Measurements from ENCODE around the gene TBCCD1.

GRCh38 chr3:185417983-185418952 lies 55.3 kb downstream of the MAP3K13 start:
- PRO-cap: no peak

GRCh38 chr3:185561961-185562520 lies 9.7 kb upstream of the LIPH start:
- PRO-cap: no peak

GRCh38 chr3:185646830-185647205 lies 60.7 kb downstream of the SENP2 start:
- PRO-cap: no peak

DNA sequence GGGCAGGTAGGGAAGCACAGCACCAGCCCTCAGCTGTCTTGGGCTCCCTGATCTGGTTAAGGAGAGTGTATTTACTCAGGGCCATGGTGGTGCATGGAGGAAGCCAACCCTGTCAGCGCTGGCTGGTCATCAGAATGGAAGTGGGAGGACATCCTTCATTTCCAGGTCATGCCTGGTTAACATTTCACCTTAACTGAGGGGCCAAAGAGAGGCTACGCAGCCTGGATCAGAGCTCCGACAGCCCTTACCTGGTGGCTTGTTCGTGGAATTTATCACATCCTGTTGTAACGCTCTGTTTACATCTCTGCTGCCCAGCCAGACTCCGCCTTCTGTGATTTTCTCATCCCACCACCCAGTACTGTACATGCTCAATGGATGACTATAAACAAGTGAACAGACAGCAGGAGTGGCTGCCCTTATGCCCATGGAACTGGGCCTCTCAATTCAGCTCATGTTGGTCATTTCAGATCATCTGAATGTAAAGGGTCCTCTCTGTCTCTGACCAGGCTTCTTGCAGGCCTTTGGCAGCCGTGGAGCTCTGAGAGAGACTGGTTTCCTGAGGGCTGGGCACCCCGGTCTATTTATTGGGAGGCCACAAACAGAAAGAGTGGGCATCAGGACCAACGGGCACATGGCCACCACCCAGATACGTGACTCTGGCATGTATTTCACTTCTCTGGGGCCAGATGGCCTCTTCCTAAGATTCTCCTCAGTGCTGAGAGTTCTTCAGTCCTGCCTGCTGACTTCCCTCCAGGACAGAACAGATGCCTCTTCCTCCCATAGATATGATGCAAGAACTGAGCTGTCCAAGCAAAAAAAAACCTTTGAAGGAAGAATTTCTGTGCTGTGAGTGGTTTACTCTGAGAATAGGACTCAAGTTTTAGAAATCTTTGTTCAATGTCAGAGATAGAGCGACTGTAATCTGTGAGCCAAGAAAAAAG lies 108.0 kb downstream of the IGF2BP2 start:
- PRO-cap: no peak

- PRO-cap: no peak
Observed at GRCh38 chr3:185935812-185936747, 1.7 kb downstream of the TRA2B start.

DNA sequence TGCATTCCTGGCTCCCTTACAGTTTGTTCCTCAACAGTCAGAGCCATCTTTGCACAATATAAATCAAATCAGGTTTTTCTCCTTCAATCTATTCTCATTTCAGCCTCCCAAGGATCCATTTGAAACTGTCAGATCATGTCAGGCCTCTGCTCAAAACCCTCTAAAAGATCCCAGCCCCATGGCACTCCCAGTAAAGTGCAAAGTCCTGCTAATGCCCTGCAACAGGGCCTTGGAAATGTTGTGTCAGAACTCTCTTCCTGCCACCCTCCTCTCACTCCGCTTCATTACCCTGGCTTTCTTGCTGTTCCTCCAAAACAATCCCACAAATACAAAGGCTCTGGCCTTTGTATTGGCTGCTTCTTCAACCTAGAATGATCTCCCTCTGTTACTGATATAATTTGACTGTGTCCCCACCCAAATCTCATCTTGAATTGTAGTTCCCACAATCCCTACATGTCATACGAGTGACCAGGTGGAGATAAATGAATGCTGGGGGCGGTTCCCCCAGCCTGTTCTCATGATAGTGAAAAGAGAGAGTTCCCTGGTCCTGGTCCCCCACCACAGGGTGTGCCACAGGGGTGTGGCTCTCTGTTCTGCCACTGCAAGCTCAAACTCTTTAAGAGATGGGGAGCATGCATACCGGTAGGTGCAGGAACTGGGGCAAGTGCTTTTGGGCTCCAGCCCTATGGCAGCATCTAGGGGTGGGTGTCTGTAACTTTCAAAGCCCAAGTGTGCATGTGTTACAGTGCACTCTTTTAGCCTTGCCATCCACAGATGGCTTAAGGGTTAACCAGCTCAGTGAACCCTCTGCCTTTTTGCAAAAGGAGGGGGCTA lies 22.9 kb upstream of the TRA2B start:
- PRO-cap: no peak

- PRO-cap: no peak
Observed at GRCh38 chr3:186078872-186079134, 30.1 kb downstream of the ETV5 start.

DNA sequence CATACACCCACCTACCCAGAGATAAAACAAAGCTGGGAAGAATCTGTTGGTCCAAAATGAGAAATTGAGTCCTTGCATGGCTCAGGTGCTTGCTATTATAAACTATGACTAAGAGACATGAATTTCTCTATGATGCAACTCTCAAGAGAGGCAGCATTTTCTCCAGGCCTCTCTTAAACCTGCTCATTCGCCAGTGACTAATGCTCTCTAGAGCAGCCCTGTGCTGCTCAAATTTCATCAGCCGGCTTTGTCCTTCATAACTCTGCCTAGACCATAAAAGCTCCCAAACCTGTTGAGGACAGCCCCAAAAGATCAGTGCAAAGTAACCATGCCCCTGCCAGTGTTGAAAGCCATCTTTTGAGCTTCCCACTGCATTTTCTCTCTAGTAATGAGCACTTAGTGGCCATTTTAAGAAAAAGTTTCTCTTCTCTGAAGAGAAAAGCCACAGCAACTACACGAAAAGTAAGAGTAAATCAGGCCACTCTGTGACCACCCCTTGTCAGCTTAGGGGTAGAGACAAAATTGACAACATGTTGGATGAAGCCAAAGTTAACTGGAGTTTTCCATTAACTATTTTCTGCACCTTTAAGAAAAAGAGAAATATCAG lies 4.8 kb downstream of the ETV5 start:
- PRO-cap: no peak

DNA sequence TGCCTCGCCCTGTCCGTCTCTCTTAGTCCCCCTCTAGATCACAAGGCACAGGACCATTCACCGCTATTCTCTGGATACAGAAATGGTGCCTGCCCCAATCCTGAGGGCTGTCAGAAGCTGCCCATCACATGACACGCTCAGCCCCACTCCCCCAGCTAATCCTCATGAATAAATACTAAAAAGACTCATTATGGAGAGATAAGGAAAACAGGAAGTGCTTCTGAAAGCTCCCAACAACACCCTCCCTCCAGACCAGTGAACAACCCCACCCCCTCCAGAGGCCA lies 100.8 kb upstream of the ETV5 start:
- PRO-cap: no peak

DNA sequence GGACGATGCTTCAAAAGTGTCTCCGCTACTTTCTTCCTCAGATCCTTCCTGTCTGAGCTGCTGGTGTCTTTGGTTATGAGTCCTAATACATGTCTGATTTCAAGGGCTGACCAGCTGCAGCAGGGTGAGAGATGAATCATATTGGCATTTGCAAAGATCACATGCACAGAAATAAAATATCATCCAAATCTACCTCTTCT lies 116.8 kb upstream of the ETV5 start:
- PRO-cap: no peak

- PRO-cap: no peak
Observed at GRCh38 chr3:186361229-186361503, 868 bp downstream of the DGKG start.

DNA sequence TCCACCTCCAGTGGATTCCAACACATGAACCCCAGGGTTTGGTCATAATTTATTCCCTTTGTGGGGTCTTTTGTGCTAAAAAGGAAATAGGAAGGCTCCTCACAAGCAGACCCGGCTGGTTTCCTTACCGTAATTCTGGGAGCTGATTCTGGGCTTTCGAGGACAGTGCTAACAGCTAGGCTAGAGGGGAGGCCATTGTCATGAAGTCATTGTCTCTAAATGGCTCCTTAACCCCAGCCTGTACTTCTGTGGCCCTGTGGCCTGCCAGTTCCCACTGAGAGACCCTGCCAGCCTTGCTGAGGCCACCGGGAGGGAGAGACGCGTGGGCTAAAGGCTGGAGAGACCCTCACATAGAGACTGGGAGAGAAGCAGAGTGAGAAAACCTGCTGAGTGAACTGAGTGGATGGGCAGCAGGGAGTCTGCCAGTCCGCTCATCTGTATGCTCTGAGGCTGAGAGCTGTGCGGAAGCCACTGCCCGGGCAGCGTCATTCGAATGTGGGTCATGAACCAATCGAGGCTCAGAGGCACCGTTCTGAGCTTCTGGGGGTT lies 21.1 kb upstream of the DGKG start:
- PRO-cap: no peak

GRCh38 chr3:186383572-186384096 lies 21.6 kb upstream of the DGKG start:
- PRO-cap: bidirectional peak, plus-strand start at chr3:186383925, minus-strand start at chr3:186383892

GRCh38 chr3:186566554-186567689 lies at the start of gene TBCCD1:
Gene TBCCD1 (minus strand): TSS chr3:186567339.
- PRO-cap: bidirectional peak, plus-strand start at chr3:186567454, minus-strand start at chr3:186567225

DNA sequence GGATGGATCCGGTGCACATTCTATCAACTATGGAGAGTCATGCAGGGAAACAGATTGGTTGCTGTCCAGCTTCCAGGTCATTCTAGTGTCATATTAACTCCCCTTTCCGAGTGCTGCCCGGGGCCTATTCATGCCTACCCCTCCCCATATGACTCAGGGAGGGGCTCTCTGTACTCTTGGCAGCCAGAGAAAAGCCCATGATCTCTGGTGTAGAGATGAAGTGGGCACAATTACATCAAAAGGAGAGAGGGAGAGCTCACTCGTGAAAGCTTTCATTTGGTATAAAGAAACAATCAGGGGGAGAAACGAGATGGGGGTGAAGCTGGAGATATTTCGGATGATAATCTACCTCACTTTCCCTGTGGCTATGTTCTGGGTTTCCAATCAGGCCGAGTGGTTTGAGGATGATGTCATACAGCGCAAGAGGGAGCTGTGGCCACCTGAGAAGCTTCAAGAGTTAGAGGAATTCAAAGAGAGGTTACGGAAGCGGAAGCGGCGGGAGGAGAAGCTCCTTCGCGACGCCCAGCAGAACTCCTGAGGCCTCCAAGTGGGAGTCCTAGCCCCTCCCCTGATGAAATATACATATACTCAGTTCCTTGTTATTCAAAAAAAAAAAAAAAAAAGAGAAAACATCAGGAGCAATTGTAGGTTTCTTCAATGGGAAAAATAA lies 16.1 kb upstream of the AHSG start:
- PRO-cap: no peak

GRCh38 chr3:186741872-186742564 lies 24.9 kb downstream of the KNG1 start:
- PRO-cap: no peak

DNA sequence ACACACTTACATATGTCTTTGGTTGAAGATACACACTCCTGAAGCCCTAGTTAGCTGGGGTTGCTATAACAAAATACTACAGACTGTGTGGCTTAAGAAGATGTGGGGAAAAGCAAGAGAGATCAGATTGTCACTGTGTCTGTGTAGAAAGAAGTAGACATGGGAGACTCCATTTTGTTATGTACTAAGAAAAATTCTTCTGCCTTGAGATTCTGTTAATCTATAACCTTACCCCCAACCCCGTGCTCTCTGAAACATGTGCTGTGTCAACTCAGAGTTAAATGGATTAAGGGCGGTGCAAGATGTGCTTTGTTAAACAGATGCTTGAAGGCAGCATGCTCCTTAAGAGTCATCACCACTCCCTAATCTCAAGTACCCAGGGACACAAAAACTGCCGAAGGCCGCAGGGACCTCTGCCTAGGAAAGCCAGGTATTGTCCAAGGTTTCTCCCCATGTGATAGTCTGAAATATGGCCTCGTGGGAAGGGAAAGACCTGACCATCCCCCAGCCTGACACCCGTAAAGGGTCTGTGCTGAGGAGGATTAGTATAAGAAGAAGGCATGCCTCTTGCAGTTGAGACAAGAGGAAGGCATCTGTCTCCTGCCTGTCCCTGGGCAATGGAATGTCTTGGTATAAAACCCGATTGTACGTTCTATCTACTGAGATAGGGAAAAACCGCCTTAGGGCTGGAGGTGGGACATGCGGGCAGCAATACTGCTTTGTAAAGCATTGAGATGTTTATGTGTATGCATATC lies 37.0 kb upstream of the ST6GAL1 start:
- PRO-cap: no peak

GRCh38 chr3:186901166-186901696 lies 29.1 kb upstream of the ST6GAL1 start:
- PRO-cap: no peak

DNA sequence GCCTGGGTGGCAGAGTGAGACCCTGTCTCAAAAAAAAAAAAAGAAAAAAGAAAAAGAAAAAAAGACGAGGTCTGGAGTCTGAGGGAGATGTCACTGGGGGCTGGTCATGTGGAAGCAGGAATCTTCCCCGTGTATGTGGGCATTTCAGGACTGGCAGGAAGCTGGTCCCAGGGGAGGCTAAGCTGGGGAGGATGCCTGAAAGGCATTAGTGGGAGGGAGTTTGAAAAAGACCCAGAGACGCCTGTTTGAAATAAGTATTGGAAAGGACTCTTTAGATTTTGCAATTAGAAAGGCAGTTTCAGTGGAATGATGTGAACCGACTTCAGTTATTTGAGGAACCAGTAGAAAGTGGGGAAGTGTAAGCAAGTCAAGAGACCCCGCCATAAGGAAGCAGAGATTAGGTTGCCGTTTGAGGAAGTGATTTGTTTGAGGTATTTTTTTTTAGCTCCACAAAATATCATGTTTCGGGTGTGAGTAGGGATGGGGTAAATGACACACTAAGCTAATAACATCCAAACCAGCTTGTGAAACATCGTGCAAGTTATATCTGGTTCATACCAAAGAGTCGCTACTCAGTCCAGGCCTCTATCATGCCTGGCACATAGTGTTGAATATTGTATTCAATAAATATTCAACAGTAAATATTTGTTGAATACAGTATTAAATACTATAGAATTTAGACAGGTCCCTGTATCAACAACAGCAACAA lies 55.6 kb downstream of the ST6GAL1 start:
- PRO-cap: no peak

GRCh38 chr3:186993201-186993917 lies 63.0 kb downstream of the ST6GAL1 start:
- PRO-cap: no peak

Measured in REH cell (cell line).